Fibroblast of the aortic adventitia (primary cell): ENCODE measurements around a stretch of chr7.

- CAGE, long polyA plus RNA = no peak
Measured at GRCh38 chr7:27210007-27211057, 10.4 kb upstream of the HOXA13 start.

- CAGE, long polyA plus RNA = no peak
Measured at GRCh38 chr7:27424047-27424766, 181.6 kb downstream of the EVX1 start.

DNA sequence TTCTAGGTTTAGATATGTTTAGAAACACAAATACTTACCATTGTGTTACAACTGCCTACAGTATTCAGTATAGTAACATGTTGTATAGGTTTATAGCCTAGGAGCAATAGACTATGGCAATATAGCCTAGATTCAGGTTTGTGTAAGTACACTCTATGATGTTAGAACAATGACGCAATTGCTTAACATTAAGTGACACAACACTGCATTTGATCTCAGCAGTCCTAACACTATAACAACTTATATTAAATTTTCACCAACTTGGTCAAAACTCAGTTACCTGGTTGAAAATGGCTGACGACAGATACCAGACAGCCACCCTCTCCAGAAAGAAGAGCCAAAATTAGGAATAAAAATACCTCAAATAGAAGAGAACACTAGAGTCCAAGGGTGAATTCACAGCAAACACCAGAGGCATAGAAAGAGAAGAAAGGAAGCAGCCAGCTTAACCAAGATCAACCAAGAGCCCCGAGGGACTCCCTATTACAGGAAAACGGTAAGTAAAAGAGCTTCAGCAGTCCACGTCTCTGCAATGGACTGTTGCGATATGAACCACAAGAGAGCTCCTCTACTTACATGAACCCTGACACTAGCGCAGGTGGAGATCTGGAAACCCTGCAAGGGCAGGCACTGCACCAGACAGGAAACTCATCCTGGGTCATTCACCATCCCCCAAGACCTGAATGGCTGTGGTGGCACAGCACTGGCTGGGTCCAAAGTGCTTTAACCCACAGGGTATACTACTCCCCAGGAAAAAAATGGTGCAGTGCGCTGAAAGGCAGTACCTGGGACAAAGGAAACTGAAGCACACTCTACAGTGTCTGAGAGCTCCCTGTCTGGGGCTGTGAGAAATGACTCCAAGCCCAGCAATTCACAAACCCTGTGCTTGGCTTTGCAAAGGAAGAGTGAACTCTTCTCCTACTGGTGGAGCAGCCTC lies 45.2 kb downstream of the HIBADH start:
- CAGE, long polyA plus RNA = no peak

DNA sequence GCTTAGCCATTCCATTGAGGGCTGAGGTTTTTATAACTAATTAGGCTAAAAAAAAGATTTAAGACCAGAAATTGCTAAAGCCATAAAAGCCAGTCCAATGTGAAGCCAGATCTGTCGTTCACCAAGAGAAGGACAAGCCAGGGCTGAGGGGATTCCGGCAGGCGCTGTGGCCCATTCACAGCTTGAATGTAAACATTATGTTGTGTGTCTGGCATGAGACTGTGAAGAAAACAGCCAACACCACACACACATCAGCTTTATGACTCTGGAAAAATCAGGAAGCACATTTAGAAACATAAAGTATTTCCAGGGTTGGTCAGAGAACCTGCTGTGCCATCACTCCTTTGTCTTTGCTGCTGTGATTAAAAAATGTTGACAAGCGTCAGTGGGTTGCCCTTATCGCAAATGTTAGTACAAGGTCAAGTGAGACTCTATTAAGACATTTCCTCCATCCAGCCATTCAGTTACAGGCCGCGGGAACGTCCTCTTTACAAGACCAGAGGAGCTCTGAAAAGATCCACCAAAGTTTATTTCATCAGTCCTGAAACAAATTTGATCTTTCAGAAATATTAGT lies 95.4 kb downstream of the TAX1BP1 start:
- CAGE, long polyA plus RNA = no peak

GRCh38 chr7:27883703-27884426 lies 143.9 kb downstream of the TAX1BP1 start:
- CAGE, long polyA plus RNA = no peak

- CAGE, long polyA plus RNA = no peak
Measured at GRCh38 chr7:28065833-28066205, 114.8 kb downstream of the JAZF1 start.

DNA sequence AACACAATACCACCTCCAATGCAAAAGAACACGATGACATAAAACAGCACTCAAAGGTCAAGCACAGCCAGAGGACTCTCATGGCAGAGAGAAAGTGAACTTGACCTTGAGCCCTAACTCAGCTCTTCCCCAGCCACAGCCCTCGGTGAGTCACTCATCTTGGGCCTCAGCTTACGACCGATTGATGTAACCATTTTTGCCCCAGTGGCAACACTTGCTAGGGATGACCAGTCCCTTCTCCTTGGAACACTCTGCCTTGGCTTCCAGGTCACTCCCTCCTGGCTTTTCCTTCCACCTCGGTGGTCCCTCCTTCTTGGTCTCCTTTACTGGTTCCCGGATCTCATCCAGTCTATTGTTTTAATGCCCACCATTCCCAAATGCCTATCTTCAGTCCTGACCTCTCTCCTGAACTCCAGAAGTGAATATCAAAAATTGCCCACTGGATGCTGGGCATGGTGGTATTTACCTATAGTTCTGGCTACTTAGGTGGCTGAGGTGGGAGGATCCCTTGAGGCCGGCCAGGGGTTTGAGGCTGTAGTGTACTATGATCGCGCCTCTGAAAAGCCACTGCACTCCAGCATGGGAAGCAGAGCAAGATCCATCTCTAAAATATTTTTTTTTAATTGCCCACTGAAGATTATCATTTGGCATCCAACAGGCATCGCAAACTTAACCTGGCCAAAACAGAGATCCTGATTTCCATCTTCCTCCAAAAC lies 77.6 kb downstream of the JAZF1 start:
- CAGE, long polyA plus RNA = no peak

GRCh38 chr7:28105537-28105981 lies 75.0 kb downstream of the JAZF1 start:
- CAGE, long polyA plus RNA = no peak

GRCh38 chr7:28106300-28106673 lies 74.3 kb downstream of the JAZF1 start:
- CAGE, long polyA plus RNA = no peak

- CAGE, long polyA plus RNA = no peak
Measured at GRCh38 chr7:28154736-28155431, 25.7 kb downstream of the JAZF1 start.

- CAGE, long polyA plus RNA = no peak
Measured at GRCh38 chr7:28536167-28536658, 123.9 kb downstream of the CREB5 start.

- CAGE, long polyA plus RNA = no peak
Measured at GRCh38 chr7:28955479-28956077, 2.6 kb downstream of the TRIL start.

- CAGE, long polyA plus RNA = no peak
Measured at GRCh38 chr7:29035279-29035874, 77.2 kb upstream of the TRIL start.

GRCh38 chr7:29147122-29147665 lies 857 bp upstream of the CPVL start:
- CAGE, long polyA plus RNA = no peak

DNA sequence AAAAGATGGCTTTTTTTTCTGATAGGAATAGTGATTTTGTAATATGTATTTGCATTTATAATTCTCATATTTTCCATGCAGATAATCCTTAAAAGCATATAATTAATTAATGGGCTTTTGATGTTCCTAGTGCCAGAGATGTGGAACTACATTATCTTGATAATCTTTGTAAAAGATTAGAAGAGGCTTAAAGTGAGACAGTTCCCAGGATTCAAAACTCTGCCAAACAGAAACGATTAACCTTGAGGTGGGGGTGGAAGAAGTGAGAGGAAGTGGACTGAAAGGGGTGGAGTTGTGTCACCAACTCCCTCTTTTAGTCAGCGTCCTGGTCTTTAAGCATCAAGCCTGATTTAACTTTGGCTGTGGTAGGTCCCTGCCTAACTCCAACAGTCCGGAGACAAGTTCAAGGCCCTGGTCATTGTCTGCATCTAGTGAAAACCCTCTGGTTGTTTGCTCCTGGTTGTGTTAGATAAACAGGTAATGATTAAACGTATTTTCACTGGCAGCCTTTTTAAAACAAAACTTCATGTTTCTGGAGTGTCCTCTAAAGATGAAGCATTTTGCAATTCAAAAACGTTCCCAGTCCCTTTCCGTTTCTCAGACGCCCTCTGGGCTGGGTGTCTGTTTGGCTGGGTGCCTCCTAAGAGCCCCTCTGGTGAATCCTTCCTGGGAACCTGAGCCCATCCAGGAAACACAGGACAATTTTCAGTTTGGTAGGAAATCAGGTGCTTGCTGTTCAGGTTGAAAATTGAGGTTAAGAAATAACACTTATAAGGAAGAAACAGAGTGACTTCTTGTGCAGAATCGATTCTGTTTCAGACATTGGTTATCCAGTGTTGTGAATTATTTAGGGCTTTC lies 76.5 kb downstream of the CHN2 start:
- CAGE, long polyA plus RNA = no peak

GRCh38 chr7:29807317-29808171 lies 1.2 kb downstream of the WIPF3 start:
- CAGE, long polyA plus RNA = no peak

- CAGE, long polyA plus RNA = no peak
Measured at GRCh38 chr7:29809199-29809478, 2.8 kb downstream of the WIPF3 start.

DNA sequence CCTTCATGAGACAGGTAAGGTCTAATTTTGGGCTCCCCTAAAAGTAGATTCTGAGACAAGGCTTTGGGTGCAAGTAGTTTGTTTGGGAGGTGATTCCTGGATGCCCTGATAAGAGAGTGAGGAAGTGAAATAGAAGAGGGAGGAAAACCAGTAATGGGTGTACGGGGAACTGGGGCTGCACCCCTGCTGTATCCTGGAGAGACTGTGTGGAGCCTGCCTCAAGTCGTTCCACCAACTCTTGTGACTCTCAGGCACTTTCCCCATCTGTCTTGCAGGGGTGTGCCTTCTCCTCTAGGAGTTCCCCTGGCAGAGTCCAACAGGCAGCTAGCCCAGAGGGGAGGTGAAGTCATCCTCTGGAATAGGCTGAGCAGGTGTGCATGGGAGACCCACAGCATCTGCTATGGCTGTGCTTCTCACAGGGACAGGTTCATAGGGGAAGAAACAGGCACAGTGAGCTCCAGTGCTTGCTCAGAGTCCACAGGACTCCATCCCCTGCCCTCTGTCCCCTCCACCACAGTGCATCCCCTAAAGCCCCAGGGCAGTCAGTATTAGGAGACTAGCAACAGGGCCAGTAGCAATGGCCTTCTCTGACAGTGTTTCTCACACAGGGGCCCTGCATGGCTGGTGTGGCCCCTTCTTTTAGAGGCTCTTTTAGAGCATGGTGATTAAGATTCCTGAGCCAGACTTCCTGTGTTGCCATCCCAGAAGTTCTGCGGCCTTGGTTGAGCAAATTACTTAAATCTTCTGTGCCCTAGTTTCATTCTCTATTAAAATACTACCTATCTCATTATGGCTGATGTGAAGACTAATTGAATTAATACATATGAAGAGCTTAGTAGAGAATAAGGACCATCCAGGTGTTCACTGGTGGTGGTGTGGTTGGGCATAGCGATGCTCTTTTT lies 46.9 kb downstream of the WIPF3 start:
- CAGE, long polyA plus RNA = no peak

GRCh38 chr7:30029624-30030279 lies 1.5 kb downstream of the PLEKHA8 start:
- CAGE, long polyA plus RNA = no peak

DNA sequence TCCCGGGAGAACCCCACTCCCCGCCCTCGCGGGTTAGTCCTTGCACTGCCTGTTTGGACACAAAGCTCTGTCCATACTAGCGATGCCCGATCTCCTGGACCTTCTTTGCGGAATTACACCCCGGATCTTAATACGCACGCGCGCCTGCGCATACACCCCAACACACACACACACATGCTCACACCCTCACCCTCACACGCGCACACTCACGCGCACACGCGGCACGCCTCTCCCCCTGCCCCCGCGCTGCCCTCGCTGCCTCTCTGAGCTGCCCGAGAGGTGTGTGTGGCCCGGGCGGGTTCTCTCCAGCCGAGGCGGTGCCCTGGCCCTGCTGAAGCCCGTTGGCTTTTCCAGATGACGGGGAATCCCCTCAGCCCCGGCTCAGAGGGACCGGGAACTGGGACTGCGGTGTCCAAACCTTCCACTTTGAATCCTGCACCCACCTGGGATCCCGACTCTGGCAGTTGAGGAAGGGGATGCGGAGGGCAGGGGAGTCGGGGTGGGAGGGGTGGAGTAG lies 1.1 kb downstream of the MTURN start:
- CAGE, long polyA plus RNA = no peak